Left ventricle myocardium (tissue), 1 donor: ENCODE measurements around a stretch of chrX.

- PRO-cap: no peak
These were observed 238.3 kb upstream of the AGTR2 start for GRCh38 chrX:115931911-115933004.

DNA sequence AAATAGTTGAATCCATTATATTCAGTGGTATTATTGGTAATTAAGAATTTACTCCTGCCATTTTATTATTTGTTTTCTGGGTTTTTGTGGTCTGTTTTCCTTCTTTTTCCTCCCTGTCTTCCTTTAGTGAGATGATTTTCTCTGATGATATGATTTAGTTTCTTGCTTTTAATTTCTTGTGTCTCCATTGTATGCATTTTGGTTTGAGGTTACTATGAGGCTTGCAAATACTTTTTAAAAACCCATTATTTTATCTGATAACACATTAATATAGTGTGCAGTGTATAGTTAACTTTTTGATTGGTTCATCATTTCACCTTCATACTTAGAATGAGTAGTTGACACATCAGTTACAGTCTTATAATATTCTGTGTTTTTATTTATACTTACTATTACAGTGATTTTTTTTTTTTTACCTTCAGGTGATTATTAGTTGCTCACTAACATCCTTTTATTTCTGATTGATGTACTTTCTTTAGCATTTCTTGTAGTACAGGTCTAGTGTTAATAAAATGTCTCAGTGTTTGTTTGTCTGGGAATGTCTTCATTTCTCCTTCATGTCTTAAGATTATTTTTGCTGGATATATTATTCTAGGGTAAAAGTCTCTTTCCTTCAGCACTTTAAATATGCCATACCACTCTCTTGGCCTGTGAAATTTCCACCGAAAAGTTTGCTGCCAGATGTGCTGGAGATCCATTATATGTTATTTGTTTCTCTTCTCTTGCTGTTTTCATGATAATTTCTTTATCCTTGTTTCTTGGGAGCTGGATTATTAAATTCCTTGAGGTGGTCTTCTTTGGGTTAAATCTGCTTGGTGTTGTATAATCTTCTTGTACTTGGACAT lies 237.2 kb upstream of the AGTR2 start:
- PRO-cap: no peak

DNA sequence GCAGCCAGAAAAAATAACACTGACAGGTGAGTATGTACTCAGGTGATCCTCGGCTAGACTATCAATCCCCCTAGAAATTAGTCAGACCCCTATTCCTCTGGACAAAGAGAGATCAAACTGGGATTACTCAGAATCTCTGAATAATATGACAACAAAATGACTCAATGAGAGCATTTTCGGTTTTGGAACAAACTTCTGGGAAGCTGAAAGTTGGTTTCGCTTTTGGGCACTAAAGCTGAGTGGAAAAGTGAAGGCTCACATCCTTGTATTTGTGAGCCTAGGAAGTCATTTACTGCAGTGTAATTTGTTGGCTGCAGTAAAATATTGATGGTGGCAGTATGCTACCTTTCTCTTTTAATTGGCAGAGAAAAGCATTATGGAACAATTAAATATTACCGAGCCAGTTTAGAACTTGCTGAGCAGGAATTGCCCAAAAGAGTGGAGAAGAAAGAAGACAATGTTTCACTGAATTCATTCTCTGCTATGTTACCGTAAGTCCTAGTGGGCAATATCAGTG lies 69.4 kb downstream of the AGTR2 start:
- PRO-cap: no peak

DNA sequence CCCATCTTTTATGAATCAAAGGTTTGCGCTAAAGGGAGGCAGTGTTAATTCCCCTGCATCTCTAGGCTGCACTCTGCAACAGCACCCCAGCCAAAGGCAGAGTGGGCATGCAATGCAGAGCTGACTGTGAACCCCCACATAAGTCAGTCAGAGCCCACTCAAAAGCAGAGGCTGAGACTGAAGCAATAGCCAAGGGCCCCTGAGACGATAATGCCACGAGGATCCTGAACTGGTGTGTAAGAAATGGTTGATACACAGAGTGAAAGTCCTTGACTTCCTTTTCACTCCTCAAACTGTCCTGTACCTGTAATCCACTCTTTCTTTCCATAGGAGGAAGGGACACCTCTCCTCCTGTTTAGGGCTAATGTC lies 87.1 kb upstream of the WDR44 start:
- PRO-cap: no peak

- PRO-cap: no peak
These were observed 1.9 kb downstream of the DOCK11 start for GRCh38 chrX:118497461-118498014.

DNA sequence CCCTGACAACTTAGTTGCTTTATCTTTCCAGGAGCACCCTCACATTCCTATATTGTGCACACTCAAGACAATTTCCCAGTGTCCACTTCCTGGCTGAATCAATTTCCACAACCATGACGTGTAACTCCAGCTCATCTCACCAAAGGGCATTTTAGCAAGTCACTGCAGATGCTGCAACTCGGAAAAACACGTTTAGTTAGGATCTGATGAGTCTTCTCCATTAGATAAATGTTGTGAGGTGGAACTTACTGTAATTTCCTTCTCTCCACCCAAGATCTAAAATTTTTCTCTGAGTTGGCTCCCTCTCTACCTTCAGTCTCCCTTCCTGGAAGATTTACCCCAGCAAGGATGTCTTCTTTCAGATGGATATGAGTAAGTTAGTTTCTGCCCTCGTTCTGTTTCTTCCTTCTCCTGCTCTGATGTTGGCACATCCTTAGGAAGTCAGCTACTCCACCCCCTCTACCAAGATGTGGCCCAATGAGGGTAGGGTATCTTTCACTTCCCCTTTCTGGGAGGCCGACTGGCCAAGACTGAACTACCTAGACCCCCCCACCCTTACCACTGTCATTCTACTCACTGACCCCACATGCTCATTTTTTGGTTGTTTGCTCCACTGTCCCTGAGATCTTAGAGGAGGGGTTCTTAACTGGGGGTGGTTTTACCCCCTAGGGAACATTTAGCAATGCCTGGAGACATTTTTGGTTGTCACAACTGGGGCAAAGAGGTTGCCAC lies 28.7 kb upstream of the IL13RA1 start:
- PRO-cap: no peak

DNA sequence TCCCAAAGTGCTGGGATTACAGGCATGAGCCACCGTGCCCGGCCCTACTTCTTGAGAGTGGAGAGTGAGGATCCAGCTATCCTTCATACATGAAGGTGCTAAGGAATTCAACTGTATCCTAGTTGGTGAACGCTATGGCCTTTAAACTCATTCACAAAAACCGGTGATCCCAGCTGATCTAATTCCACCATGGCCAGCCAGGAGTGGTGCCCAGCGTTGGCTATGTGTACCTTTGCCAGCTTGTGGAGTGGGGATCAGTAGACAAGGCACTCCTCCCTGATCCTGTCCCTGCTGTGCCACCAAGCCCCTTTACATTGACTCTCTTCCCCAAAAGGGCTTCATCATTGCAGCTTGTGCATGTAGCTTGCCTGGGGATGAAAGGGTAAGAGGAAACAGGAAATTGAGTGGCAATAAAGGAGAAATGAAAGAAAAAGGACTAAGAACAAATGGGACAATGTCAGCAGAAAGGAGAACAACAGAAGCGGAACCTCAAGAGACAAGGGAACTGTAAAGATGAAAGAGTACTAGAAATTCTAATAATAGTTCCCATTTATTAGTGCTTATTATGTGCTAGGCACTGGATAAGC lies 8.8 kb upstream of the IL13RA1 start:
- PRO-cap: no peak

GRCh38 chrX:119019160-119019720 lies 44.8 kb downstream of the LONRF3 start:
- PRO-cap: no peak

- PRO-cap: no peak
These were observed 28.5 kb upstream of the PGRMC1 start for GRCh38 chrX:119207499-119208090.

GRCh38 chrX:119237053-119237607 lies 1.0 kb downstream of the PGRMC1 start:
- PRO-cap: no peak

- PRO-cap: no peak
These were observed 35.7 kb upstream of the SLC25A43 start for GRCh38 chrX:119363465-119363829.

- PRO-cap: no peak
These were observed 15.0 kb upstream of the SLC25A5 start for GRCh38 chrX:119452917-119453911.

- PRO-cap: no peak
These were observed 834 bp upstream of the SLC25A5 start for GRCh38 chrX:119467321-119467898.

- PRO-cap: no peak
These were observed 44.0 kb downstream of the SLC25A5 start for GRCh38 chrX:119511954-119512976.

GRCh38 chrX:119606278-119606697 lies 31.9 kb downstream of the UBE2A start:
- PRO-cap: bidirectional peak, plus-strand start at chrX:119606549, minus-strand start at chrX:119606421

DNA sequence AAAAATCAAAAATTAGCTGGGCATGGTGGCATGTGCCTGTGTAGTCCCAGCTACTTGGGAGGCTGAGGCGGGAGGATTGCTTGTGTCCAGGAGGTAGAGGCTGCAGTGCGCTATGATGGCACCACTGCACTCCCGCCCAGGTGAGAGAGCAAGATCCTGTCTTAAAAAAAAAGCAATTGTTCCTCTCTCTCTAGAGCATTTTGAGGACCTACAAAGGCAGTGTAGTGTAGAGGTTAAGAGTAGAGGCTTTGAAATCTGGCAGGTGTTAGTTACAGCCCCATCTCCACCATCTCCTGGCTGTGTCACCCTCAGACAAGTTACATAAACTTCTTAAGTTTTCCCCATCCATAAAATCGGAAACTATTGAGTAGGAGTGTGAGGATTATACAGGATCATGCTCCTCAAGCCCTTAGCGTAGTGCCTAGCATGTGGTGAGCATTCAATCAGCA lies 16.3 kb downstream of the SEPTIN6 start:
- PRO-cap: no peak

- PRO-cap: no peak
These were observed 8.7 kb downstream of the SEPTIN6 start for GRCh38 chrX:119684243-119684690.

DNA sequence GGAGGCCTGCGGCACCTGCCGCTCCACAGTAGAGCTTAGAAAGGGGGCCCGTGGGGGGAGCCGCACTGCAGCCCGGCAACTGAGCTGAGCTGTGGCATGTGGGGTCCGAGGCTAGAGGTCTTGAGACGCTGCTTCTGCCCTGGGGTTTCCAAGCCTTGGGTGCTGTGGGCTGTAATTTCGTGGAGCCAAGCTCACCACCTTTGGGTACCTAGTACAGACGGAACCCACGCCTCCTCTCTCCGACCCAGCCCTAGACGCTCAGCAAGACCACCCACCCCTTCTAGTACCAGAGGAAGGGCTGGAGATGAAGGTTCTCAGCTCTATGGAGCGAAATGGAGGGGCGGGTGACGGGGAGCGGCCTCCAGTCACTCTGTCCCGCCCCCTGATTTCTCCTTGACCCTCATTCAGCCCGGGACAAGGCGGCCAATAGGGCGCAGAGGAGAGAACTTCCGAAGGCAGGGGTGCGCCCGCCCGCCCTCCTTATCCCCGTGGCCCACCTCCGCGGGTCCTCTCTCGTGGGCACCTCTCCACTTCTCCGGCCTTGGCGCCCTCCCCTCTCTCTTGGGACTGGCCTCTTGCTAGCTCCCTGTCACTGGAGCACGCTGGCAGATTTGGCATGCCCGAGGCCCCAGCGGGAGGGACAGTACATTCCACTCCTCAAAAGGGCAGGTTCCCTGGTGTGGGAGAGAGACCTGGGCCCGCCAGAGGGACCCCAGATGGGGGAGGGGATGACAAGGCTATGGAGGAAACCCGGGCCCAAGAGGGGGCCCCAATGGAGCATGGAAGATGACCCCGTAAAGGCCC lies 982 bp upstream of the SEPTIN6 start:
- PRO-cap: unidirectional peak, plus-strand start at position 403 of the sequence

DNA sequence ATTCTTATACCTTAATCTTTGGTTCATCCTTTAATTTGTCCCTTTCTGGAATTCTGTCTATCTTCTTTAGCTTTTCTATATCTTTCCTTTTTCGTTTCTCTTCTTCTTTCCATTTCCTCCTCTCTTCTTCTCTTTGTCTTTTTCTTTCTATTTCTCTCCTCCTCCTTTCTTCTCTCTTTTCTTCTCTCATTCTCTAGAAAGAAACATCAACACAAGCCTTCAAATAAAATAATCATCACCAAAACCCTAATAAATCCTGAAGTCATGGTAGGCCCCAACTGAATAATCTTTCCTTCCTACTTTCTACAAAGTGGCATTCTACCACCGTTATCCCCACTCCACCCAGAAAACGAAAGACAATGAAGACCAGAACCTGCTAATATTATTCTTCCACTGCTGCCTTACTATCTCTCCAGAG lies 11.7 kb downstream of the UPF3B start:
- PRO-cap: no peak

- PRO-cap: no peak
These were observed 7.8 kb downstream of the UPF3B start for GRCh38 chrX:119844921-119845496.